NCI-H460 (cell line): ENCODE measurements around a stretch of chr22.

DNA sequence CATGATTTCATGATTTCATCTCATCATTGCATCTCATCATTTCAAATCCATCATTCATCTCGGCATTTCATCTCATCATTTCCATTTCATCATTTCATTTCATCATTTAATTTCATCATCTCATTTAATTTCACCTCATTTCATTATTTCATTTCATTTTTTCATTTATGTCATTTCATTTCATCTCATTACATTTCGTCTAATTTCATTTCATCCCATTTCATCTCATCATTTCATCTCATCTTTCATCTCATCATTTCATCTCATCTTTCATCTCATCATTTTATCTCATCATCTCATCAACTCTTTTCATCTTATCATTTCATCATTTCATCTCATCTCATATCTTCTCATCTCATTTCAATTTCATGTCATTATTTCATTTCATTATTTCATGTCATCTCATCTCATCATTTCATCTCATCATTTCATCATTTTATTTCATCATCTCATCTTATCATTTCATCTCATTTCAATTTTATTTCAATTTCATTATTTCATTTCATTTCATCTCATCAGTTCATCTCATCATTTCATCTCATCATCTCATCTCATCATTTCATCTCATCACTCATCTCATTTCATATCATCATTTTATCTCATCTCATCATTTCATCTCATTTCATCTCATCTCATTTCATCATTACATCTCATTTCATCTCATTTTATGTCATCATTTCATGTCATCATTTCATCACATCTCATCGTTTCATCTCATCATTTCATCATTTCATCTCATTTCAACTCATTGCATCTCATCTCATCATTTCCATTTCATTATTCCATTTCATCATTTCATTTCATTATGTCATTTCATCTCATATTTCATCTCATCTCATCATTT is 41.7 kb downstream of the VPREB1 start:
RAMPAGE:
- cytosol, long total RNA = no peak
- long total RNA = no peak
- nucleus, long total RNA = no peak

DNA sequence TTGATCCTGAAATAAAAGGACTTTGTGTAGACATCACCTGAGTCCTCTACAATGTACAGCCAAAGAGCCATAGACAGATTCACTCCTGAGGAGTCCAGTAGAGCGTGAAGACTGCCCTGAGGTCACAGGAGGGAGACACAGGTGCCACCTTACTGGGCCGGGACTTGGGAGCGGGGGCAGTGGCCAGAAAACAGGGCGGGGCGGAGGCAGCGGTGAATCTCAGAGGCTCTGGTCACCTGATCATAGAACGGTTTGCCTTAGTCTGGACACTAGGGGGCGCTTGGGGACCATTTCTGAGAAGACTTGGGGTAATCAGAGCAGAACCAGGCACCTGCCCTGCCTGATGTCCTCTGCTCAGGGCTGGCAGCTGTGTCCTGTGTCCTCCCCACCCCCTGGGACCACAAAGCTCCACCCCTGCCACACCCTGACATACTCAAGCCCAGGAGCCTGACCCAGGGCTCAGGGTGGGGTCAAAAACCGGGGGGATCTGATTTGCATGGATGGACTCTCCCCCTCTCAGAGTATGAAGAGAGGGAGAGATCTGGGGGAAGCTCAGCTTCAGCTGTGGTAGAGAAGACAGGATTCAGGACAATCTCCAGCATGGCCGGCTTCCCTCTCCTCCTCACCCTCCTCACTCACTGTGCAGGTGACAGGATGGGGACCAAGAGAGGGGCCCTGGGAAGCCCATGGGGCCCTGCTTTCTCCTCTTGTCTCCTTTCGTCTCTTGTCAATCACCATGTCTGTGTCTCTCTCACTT is 112.8 kb downstream of the VPREB1 start:
RAMPAGE:
- cytosol, long total RNA = no peak
- long total RNA = no peak
- nucleus, long total RNA = no peak

DNA sequence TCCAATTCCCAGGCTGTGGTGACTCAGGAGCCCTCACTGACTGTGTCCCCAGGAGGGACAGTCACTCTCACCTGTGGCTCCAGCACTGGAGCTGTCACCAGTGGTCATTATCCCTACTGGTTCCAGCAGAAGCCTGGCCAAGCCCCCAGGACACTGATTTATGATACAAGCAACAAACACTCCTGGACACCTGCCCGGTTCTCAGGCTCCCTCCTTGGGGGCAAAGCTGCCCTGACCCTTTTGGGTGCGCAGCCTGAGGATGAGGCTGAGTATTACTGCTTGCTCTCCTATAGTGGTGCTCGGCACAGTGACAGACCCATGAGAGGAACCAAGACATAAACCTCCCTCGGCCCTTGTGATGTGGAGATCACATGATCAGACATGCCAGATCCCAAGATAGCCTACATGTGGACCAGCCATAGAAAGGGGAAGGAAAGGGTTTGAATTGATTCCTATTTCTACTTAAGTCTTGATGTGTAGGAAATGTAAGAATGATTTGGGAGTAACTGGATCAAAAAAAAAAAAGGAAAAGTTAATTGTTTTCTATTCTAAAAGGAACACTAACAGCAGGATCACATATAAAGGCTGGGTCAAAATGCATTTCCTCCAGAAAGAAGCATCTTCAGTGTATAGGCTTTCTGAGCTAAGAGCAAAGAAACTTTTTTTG is 125.3 kb downstream of the VPREB1 start:
RAMPAGE:
- cytosol, long total RNA = no peak
- long total RNA = no peak
- nucleus, long total RNA = no peak

DNA sequence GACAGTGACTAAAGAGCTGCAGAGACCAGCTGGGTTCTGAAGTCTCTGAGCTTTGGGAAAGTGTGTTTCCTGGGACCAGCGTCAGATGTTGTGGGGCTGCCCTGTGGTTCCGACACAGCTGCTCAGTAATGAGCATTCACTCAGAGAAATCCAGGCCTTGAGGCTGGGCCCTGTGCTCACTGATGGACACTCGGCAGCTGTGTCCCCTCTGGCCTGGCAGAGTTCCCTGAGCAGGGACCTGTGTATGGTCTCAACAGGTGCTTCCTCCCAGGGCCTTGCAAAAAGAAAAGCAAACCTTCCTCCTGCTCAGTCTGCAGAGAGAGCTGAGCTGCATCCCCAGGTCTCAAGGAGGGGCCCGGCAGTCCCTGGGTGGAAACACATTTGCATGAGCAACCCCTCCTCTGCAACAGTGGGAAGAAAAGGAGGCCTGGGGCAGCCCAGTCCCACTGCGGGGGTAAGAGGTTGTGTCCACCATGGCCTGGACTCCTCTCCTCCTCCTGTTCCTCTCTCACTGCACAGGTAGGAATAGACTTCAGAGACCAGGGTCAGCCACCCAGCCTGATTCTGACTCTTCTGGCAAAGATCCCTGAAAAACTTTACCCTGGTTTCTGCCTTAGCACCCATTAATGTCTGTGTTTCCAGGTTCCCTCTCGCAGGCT is 131.1 kb downstream of the VPREB1 start:
RAMPAGE:
- cytosol, long total RNA = no peak
- long total RNA = no peak
- nucleus, long total RNA = no peak

GRCh38 chr22:22900734-22901492 is 13.3 kb downstream of the IGLL5 start:
RAMPAGE:
- cytosol, long total RNA = no peak
- long total RNA = no peak
- nucleus, long total RNA = no peak

DNA sequence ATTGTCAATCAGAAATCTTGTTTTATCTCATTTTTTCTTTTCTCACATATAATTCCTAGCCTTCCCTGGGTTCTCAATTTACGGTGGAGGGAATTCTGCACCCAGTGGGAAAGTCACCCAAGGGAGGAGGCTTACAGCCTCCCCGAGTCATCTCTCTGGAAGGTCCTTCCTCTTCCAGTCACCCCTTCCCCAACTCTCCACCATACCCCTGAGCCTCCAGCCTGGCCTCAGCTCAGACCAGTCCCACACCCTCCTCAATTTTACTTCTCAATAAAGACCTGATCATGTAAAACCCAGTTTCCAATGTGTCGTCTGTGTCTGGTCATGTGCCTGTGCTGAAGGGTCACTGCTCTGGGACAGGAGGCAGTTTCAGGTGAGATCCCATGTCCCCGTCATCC is 19.2 kb downstream of the IGLL5 start:
RAMPAGE:
- cytosol, long total RNA = no peak
- long total RNA = no peak
- nucleus, long total RNA = no peak

DNA sequence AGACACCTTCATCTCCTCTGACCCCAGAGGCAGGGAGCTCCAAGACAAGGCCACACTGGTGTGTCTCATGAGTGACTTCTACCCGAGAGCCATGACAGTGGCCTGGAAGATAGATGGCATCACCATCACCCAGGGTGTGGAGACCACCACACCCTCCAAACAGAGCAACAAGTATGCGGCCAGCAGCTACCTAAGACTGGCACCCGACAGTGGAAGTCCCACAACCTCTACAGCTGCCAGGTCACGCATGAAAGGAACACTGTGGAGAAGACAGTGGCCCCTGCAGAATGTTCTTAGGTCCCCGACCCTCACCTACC is 23.1 kb downstream of the IGLL5 start:
RAMPAGE:
- cytosol, long total RNA = no peak
- long total RNA = no peak
- nucleus, long total RNA = no peak

GRCh38 chr22:23141692-23141882 is 203 bp downstream of the RSPH14 start:
RAMPAGE:
- cytosol, long total RNA = no peak
- long total RNA = no peak
- nucleus, long total RNA = no peak

GRCh38 chr22:23199133-23199644 is 18.9 kb downstream of the BCR start:
RAMPAGE:
- cytosol, long total RNA = no peak
- long total RNA = no peak
- nucleus, long total RNA = no peak

RAMPAGE:
- cytosol, long total RNA = no peak
- long total RNA = no peak
- nucleus, long total RNA = no peak
These were observed 23.2 kb downstream of the BCR start for GRCh38 chr22:23203449-23203967.

RAMPAGE:
- cytosol, long total RNA = no peak
- long total RNA = no peak
- nucleus, long total RNA = no peak
These were observed 32.2 kb downstream of the BCR start for GRCh38 chr22:23212442-23213037.

RAMPAGE:
- cytosol, long total RNA = no peak
- long total RNA = no peak
- nucleus, long total RNA = no peak
These were observed 135.3 kb downstream of the BCR start for GRCh38 chr22:23315481-23316229.

GRCh38 chr22:23458687-23459442 is 121.2 kb downstream of the IGLL1 start:
RAMPAGE:
- cytosol, long total RNA = no peak
- long total RNA = no peak
- nucleus, long total RNA = no peak

DNA sequence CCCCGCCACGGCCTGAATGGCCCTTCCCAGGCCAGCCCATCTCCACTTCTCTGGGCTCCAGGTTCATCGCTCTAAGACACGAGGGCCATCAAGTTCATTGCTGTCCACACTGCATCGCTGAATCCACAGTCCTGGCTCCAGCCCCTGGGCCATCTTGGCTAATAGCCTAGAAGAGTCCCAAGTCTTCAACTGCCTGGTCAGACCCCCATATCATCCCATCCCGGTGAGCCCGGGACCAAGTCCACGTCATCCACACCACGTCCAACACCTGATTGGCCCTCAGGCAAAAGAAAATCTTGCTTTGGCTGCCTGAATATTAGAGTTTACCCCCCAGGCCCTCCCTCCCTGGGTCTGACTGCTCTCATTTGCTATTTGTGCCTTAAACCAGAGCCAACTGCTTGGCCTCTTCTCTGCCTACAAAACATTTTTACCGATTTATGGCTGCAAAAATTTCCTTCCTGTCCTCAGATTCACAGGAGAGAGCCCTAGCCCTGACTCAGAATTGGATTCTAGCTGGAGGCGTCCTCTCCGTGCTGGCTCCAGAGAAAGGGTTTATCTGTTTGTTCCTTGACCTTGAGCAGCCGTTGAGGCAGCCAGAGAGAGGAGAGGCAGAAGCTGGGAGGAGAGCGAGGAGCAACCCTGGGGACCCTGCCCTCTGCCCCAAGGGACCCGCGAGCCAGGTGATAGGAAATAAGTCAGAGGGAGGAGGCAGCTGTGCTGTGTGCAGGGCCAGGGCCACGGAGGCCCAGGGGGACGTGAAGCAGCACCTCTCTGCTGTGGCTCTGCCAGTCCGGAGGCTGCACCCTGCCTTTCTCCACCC is 75.8 kb downstream of the IGLL1 start:
RAMPAGE:
- cytosol, long total RNA = no peak
- long total RNA = no peak
- nucleus, long total RNA = no peak

GRCh38 chr22:23509562-23510066 is 70.5 kb downstream of the IGLL1 start:
RAMPAGE:
- cytosol, long total RNA = no peak
- long total RNA = no peak
- nucleus, long total RNA = no peak

GRCh38 chr22:23533719-23534247 is 46.3 kb downstream of the IGLL1 start:
RAMPAGE:
- cytosol, long total RNA = no peak
- long total RNA = no peak
- nucleus, long total RNA = no peak

DNA sequence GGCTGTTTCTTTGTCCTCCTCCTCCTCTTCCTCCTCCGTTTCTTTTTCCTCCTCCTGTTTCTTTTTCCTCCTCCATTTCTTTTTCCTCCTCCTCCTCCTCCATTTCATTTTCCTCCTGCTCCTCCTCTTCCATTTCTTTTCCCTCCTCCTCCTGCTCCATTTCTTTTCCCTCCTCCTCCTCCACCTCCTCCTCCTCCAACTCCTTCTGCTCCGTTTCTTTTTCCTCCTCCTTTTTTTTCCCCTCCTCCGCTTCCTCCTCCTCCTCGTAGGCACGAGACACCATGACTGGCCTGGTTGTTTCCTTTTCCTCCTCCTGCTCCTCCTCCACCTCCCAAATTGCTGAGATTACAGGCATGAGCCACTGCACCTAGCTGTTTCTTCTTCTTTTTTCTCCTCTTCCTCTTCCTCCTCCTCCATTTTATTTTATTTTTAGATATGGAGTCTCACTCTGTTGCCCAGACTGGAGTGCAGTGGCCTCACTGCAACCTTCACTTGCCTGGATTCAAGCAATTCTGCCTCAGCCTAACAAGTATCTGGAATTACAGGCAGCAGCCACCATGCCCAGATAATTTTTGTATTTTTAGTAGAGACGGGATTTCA is 25.7 kb upstream of the DRICH1 start:
RAMPAGE:
- cytosol, long total RNA = no peak
- long total RNA = no peak
- nucleus, long total RNA = no peak

DNA sequence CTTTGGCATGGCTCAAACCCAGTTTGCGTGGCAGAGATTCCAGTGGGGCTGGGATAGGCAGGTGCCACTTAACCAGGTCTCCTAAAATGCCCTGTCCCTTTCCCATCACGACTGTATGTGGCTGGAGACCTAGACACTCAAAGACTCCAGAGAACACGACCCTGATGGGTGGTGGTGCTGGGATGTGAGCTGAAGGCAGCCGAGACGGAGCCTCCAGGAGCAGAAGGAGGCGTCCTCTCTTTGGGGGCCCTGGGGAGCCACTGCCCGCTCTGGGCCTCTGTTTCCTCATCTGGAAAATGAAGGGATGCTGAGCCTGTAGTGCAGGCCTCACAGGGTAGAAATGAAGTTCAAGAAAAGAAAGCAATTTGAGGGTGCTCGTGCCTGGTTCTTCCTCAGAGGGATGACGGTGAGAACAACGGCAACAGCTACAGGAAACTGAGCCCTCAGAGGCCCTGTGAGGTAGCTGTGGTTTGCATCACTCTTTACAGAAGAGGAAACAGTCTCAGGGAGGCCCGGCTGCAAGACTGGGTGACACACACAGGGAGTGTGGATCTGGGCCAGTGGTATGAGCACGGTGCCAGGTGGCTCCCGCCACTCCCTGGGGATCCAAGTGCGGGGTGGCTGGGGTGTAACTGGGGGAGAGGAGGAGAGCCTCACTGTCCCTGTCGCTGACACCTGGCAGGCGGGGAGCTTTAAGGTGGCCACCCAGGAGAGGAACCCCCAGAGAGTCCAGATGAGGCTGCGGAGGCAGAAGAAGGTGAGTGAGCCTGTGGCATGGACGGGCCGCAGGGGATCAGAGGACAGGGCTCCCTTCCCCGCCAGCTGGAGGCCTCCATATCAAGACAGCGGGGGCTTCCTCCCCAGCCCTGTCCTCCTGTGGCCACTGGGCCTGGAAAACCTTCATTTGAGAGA is 5.4 kb downstream of the RGL4 start:
RAMPAGE:
- cytosol, long total RNA = no peak
- long total RNA = no peak
- nucleus, long total RNA = no peak

DNA sequence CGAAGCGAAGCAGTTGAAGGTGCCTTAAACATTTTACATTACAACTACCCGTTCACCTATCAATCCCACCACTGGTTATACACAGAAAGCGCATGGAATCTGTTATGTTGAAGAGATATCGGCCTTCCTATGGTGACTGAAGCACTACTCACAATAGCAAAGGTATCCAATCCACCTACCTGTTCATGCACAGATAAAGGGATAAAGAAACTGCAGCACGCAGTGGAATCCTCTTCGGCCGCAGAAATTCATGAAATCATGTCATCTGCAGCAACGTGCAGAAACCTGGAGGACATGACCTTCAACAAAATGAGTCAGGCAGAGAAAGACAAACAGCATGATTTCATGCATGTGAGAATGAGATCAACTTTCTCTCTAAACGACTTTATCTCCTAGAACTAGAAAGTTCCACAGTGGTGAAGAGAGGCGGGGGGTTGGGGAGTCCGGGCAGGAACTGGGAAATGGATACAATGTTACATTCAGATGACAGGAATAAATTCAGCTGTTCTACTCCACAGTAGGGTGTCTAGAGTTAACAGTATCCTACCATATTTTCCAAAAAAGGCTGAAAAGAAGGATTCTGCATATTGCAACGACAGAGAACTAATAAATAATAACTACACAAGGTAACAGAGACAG is 9.9 kb downstream of the RGL4 start:
RAMPAGE:
- cytosol, long total RNA = no peak
- long total RNA = no peak
- nucleus, long total RNA = no peak

DNA sequence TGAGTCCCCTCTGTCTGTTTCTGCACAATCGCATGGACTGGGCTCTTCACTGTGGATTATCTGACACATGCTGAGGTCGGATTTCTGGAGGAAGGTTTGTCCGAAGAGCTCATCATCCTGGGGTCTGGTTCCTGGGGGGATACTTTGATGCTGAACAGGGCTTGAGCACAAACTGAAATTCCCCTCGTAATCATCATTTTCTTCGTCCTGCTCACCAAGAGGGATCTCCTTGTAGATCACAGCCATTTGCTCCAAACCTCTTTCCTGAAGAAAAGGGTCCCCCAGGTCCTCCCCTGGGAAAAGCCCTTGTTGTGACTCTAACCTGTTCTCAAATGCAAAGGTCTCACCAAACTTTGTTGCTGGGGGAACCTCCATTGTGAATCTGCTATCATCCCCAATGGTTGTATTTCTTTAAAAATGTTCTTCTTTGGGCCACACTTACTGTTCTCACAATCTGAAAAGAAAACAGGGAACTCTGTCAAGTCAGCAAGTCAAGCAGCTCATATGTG is 6.1 kb downstream of the ZNF70 start:
RAMPAGE:
- cytosol, long total RNA = no peak
- long total RNA = no peak
- nucleus, long total RNA = no peak